Thoracic aorta (tissue), 1 donor: ENCODE measurements around a stretch of chr15.

GRCh38 chr15:92809004-92809303 lies 91.2 kb upstream of the CHD2 start:
- RAMPAGE, long total RNA: no peak

- RAMPAGE, long total RNA: no peak
Observed at GRCh38 chr15:92850197-92850439, 50.0 kb upstream of the CHD2 start.

GRCh38 chr15:92930689-92931200 lies 30.6 kb downstream of the CHD2 start:
- RAMPAGE, long total RNA: no peak

- RAMPAGE, long total RNA: no peak
Observed at GRCh38 chr15:92972147-92972570, 72.0 kb downstream of the CHD2 start.

- RAMPAGE, long total RNA: no peak
Observed at GRCh38 chr15:92974403-92975282, 74.5 kb downstream of the CHD2 start.

GRCh38 chr15:92984142-92984521 lies 84.0 kb downstream of the CHD2 start:
- RAMPAGE, long total RNA: no peak

GRCh38 chr15:93029252-93030134 lies 59.5 kb downstream of the RGMA start:
- RAMPAGE, long total RNA: no peak

GRCh38 chr15:93049954-93050384 lies 39.0 kb downstream of the RGMA start:
- RAMPAGE, long total RNA: no peak

- RAMPAGE, long total RNA: no peak
Observed at GRCh38 chr15:93050385-93050584, 38.7 kb downstream of the RGMA start.

DNA sequence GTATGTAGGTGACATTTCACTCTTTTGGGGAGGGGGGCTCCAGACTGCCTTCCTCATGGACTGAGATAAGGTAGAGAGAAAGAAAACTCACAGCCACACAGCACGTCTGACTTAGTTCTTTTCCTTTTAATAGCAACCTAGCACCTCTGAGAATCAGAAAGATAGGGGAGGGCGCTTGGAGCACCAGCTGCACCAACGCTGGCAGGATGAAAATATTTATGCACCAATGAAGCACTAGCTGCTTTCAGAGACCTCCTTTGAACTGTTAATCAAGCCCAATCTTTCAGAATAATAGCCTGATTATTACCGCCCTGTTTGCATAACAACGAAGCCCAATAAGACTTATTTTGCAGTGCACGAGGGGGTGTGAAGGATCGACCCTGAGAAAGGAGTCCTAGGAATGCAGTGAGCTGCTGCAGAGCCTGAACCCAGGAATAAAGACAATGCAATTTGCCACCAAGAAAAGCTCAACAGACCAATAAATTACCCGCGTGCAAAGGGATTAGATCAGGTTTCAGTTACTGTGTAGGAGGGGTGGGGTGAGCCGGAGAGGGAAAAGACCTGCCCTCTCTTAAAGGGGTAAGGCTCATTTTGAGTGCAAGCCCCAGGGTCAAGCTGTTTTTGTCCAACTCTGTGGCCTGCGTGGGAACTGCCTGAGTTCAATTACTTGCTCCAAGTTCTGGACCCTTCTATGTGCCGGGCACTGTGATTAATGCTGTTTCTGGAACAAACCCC lies 27.3 kb downstream of the RGMA start:
- RAMPAGE, long total RNA: no peak

GRCh38 chr15:93072939-93073404 lies 16.0 kb downstream of the RGMA start:
- RAMPAGE, long total RNA: start-site peak on the minus strand at chr15:93073119-93073163, 318 reads

DNA sequence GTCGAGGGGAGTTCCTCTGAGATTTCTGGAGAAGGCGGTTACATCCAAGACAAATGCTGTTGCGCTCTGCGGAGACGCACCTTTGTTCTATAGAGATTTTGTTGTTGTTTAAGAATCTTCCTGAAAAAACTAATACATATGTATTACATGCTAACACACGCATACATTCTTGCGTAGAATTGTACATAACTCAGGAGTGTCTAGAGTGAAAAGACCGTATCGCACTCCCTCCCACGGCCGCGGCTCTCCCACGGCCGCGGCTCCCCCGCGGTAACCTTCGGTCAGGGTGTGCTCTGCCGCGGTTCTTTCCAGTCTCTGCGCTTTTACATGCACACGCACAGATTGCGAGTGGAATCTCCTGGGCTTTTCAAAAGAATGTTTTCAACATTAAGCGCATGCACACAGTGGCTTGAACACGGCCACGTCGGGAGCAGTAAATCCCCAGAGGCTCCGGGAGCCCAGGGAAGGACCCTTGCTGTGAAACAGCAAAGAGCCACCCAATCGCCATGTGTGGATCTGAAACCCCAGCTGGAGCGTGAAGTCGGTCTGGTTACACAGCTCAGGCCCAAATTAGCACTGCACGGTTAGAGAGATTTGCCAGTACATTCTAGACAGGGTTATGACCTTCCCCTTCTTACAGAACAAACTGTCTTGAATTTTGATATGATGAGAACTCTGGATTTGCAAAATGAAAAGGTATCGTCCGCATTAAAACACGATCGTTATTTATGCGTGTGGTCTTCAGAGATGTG lies 763 bp upstream of the RGMA start:
- RAMPAGE, long total RNA: no peak

DNA sequence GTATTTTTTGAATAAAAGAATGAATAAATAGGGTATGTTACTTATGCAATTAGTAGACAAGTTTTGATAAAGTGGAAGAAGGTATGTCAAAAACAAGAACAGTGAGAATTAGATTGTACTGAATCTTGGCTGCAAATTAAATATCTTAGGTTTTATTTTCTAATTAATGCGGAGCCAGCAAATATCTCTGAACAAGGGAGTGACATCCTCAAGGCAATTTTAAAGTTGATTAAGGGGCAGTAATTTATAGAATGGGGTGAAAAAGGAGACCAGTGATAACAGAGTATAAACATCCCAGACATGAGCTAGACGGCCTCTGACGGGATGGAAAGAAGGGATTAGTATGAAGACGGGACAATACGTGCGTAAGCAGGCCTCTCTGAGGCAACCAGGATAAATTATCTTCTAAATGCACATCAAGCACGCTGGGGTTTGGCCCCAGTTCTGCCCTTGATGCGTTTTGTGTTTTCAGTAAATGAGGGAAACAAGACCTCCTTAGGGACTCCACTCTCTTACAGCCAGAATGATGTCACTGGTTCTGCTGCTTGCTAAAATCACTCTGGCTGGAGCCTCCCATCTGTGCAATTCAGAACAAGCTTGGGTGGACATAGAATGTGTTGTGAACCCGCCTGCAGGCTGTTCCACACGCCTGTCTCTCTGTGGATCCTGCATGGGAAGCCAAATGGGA lies 156.1 kb upstream of the MCTP2 start:
- RAMPAGE, long total RNA: no peak

GRCh38 chr15:94230703-94231298 lies 560 bp upstream of the MCTP2 start:
- RAMPAGE, long total RNA: no peak

DNA sequence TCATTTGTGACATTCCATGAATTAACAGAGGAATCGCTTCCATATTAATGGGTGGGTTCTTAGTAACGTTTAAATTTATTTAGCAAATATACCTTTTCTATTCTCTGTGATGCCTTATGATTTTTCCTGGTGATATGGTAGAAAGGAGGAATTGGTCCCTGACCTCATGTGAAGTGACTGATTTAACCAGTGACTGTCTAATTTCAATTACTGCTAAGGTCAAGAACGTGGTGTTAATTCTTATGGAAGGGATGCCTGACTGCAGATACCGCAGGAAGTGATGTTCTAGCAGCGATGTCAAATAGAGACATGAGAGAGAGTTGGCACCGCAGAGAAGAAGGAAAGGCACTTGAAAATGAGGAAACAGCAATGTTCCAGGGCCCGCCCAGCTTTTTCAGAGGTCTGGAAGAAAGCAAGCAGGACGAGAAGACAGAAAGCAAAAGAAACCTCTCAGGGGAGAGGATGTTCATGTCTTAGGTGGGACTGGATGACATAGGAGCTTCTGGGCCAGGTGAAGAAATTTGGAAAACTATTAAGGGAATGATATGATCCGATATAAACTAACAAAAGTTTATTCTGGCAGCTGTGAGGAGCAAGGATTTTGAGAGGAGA lies 146.3 kb downstream of the MCTP2 start:
- RAMPAGE, long total RNA: no peak

DNA sequence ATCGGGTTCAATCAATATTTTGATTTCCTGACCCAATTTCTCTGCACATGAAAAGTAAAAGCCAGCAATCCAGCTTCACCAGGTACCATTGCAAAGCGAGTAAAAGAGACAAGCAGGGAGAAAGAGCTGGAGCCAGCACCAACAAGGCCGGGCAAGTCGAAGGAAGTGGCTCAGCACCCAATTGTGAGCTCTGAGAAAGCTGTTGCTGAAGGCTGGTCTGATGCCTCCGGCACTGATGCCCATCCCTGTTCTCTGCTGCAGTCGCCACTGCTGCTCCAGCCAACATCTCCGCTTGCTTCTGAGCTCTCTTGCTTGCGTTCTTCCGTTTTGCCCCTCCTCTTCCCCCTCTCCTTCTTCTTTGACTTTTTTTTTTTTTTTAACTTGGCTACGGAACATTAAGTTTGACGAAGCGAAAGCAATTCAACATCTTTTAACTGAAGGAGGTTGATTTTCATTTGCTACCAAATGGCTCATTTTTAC lies 442.9 kb downstream of the MCTP2 start:
- RAMPAGE, long total RNA: no peak

- RAMPAGE, long total RNA: no peak
Observed at GRCh38 chr15:95018757-95019620, 787.6 kb downstream of the MCTP2 start.

GRCh38 chr15:96320601-96320988 lies 9.9 kb upstream of the NR2F2 start:
- RAMPAGE, long total RNA: no peak

GRCh38 chr15:96326218-96326520 lies 4.3 kb upstream of the NR2F2 start:
- RAMPAGE, long total RNA: no peak

- RAMPAGE, long total RNA: start-site peak on the minus strand at chr15:96327014-96327174, 7 reads; start-site peak on the minus strand at chr15:96327300-96327440, 27 reads
Observed at GRCh38 chr15:96326521-96327453, 3.7 kb upstream of the NR2F2 start.